AG08470 (cell line): ENCODE measurements around the gene ATP5MJ.

GRCh38 chr14:103771702-103772456 is 56.3 kb downstream of the ZFYVE21 start:
- RRBS = no CpG with 5 or more reads among the region's 2 CpGs

- RRBS = no CpG with 5 or more reads among the region's 19 CpGs
Measured at GRCh38 chr14:103909960-103910650, 11.2 kb downstream of the ATP5MJ start.

GRCh38 chr14:103920772-103921907 is at the start of gene ATP5MJ:
TSS of gene ATP5MJ (minus strand) at chr14:103921529.
- RRBS = 1% methylated on average over 9 of the region's 62 CpGs

GRCh38 chr14:104113975-104114623 is 24.3 kb upstream of the KIF26A start:
- RRBS = 51% methylated on average over 8 of the region's 17 CpGs

DNA sequence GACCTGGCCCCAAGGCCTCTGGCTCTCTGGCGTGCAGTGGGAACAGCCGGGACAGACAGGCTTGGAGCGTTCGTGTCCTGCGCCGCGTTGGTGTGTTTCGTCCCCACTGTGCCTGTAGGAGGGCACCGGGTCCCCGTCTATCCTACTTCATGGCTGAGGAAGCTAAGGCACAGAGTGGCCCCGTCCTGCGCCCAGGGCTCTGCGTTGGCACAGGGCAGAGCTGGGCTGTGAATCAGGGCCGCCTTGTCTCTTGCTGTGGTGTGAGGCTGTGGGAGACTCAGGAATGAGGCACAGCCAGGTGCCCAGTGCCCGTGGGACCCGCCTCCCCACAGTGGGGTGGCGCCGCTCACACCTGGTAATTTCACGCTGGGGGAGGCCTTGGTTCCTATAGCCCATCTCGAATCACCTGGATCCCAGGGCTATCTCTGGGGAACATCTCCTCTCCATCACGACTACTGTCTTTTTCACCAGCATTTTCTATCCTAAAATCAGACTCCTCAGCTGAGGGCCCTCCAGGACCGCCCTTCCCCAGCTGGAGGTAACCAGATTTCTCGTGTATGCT is 23.6 kb upstream of the KIF26A start:
- RRBS = 64% methylated on average over 6 of the region's 23 CpGs

GRCh38 chr14:104115917-104116743 is 22.3 kb upstream of the KIF26A start:
- RRBS = 7% methylated on average over 5 of the region's 24 CpGs

DNA sequence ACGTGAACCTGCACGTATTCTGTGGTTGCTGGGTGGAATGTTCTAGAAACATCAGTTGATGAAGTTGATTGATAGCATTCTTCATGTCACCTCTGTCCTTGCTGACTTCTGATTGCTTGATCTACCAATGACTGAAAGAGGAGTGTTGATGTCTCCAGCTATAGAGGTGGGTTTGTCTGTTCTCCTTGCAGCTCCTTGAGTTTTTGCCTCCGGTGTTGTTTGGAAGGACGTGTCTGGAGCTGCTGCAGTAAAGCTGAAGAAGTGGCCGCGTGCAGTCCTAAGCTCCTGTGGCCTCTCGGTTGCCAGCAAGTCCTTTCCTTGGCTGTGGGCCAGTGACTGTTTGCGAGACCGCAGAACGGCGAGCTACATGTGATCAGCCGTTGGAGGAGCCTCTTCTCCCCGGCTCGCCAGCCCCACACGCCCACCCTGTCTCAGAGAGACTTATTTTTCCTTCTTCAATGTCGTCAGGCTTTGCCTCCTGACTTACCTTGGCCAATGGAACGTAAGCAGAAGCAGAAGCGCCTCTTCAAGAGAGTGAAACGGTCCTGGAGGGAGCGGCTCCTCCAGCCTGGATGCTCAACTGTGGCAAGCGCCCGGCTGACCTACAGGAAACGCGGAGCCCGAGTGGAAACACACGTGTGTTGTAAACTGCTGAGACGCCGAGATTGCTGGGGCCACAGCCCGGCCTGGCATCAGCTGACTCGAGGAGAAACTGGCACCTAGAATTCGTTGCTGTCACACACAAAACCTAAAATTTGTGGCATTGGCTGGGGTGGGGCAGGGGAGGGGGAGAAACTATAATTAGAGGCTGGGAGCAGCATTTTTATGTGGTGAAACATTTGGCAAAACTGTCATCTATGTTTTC is 137.0 kb downstream of the KIF26A start:
- RRBS = 17% methylated on average over 7 of the region's 31 CpGs

DNA sequence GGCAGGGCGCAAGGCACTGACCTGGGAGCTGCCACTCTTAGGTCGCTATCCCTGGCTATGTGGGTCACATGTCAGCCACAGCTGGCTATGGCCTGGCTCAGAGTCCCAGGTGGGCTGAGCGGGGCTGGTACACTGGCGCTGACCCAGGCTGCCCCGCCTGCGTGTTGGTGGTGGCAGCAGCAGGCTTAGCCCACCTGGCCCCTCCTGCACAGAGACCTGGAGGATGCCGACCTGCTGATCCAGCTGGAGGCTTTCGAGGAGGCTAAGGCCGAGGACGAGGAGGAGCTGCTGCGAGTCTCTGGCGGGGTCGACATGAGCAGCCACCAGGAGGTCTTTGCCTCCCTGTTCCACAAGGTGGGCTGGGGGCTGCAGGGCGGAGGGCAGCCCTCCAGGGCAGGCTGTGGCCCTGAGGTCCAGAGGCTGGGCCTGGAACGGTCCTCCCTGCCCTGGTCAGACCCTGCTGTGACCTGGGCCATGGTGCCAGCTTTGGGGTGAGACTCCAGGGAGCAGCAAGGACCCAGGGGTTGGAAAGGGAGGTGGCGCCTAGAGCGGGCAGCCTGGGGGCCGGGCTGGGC is 16.5 kb downstream of the INF2 start:
- RRBS = 87% methylated on average over 1 of the region's 18 CpGs

DNA sequence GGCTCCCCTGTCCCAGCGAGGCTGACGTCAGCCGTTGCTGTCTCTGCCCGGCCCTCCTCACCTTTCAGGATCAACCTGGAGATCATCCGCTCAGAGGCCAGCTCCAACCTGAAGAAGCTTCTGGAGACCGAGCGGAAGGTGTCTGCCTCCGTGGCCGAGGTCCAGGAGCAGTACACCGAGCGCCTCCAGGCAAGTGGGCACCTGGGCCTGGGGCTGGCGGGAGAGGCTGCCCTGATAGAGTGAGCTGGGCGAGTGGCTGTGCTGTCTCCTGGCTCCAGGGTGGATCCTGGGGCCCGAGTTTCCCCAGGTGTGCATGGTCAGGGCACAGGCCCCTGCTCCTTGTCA is 11.7 kb upstream of the ADSS1 start:
- RRBS = 85% methylated on average over 4 of the region's 14 CpGs

DNA sequence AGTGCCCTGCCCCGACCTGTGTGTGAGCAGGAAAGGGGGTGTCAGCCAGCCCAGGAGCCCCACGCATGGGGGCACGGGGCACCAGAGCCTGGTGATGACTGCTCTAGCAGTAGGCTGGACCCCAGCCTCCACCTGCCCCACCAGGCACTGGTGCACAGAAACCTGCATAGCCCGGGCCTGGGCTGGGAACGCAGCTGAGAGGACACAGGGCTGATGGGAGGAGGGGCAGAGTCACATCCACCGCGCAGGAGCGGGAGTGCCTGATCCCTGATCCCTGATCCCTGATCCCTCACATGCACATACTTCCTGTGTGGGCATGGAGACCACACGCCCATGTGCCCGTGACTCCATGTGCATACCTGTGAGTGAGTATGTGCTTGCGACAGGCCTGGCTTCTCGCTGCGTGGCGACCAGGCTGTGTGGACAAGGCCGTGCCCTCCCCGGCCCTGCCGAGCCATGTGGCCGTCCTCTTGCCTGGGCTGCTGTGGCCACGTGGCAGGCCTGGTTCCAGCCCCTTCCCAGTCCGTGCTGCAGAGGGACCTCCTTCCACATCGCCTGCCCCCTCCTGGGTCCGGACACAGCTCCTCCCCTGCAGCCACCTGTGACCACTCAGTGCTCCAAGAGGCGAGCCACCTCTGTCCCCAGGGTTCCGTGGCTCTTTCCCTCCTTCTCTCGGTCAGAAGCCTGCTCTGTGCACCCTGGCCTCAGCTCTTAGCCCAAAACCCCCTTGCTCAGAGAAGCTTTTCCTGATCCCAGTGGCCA is 11.3 kb downstream of the ADSS1 start:
- RRBS = no CpG with 5 or more reads among the region's 25 CpGs

- RRBS = no CpG with 5 or more reads among the region's 5 CpGs
Measured at GRCh38 chr14:104750763-104751098, 2.2 kb upstream of the SIVA1 start.

DNA sequence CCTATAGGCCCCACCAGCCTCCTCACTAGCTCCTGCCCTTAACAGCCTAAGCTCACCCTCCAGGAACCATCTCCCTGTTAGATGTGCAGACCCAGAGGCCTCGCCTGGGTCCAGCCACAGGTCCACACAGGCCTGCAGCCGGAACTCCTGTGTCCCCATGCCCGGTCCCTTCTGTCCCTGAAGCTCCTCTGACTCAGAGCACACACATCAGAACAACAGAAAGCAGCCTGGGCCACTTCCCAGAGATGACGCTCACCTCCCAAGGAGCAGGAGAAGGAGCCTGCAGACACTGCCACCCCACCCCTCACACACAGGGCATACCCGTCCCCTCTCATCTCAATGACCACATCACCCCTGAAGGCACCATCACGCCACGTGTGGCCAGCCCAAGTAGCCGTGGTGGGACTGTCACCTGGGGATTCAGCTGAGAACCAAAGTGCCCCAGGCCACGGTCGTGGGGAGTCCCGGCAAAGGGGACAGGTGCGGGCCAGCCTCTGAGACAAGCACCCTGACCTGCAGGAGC is 5.7 kb downstream of the AKT1 start:
- RRBS = no CpG with 5 or more reads among the region's 12 CpGs

- RRBS = 2% methylated on average over 7 of the region's 76 CpGs
Measured at GRCh38 chr14:104826039-104826984, 25.4 kb downstream of the ZBTB42 start.

GRCh38 chr14:104970202-104970879 is 7.8 kb downstream of the AHNAK2 start:
- RRBS = 14% methylated on average over 3 of the region's 18 CpGs

- RRBS = no CpG with 5 or more reads among the region's 22 CpGs
Measured at GRCh38 chr14:105050128-105050897, 14.9 kb downstream of the GPR132 start.

DNA sequence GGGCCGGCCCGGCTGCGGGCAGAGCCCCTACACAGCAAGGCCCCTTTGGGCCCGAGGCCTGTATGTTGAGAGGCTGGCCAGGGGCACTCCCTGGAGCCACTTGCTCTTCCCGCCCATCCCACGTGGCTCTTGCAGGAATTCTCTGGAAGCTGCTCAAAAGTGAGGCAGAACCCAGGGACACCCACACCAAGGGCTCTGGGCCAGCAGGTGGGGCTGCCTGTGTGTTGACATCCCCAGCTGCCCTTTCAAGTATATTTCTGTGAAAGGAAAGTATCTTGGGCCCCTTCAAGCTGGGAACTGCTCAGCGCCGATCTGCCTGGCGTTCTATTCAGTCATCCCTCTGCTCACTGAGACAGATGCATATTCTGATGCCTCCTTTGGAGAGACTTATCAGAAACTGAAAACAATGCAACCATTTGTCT is 6.1 kb downstream of the GPR132 start:
- RRBS = no CpG with 5 or more reads among the region's 9 CpGs

- RRBS = no CpG with 5 or more reads among the region's 7 CpGs
Measured at GRCh38 chr14:105070728-105071244, 5.6 kb upstream of the GPR132 start.

GRCh38 chr14:105275623-105275915 is 25.2 kb downstream of the BRF1 start:
- RRBS = no CpG with 5 or more reads among the region's 7 CpGs

DNA sequence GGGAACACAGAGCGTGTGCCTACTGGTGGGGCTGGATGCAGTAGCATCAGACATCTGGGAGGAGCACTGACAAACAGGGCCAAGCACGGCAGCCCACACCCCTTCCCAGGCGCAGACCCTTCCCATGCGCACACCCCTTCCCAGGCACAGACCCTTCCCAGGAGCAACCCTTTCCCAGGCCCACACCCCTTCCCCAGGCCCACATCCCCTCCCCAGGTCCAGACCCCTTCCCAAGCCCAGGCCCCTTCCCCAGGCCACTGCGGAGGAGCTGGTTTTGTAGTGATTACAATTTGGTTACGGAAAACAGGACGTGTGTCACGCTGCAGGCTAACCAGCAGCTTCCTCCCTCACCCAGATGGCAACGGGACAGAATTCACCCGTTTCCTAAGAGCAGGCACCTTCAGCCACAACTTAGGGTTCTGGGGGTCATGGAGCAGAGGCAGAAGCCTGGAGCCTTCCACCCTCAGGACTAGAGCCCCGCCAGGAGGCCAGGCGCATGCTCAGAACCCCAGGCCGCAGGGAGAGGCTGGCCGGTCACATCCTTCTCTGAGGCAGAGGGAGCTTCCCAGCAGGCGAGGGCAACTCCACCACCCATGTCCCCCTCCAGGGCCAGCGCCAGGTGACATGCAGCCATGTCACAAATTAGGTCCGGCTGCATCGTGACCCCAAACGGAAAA is 8.0 kb downstream of the BRF1 start:
- RRBS = 67% methylated on average over 1 of the region's 19 CpGs

GRCh38 chr14:105301667-105302185 is 925 bp upstream of the BRF1 start:
- RRBS = no CpG with 5 or more reads among the region's 22 CpGs